Left cardiac atrium (tissue), 1 donor: ENCODE data around the genes DRD1 and NOP16.

DNA sequence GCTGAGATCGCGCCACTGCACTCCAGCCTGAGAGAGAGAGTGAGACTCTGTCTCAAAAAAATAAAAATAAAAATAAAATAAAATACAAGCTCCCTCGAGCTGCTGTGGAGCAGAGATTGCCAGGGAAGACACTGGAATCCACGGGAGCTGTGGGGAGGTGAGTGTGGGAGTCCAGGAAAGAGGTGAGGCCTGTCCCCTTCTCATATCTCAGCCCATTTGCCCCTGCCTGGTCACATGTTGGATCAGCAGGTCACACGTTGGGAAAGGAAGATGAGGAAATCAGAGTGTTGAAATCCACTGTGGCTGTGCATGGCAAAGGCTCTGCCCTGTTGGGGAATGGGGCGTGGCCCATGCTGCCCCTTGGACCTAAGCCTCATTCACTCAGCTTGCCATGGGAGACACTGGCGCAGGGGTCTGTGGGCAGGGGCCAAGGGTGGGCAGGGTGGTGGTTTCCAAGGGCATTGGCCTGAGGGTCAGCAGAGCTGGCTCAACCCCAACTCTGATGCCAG, 85.5 kb upstream of the CPEB4 start:
- PRO-cap: no peak

DNA sequence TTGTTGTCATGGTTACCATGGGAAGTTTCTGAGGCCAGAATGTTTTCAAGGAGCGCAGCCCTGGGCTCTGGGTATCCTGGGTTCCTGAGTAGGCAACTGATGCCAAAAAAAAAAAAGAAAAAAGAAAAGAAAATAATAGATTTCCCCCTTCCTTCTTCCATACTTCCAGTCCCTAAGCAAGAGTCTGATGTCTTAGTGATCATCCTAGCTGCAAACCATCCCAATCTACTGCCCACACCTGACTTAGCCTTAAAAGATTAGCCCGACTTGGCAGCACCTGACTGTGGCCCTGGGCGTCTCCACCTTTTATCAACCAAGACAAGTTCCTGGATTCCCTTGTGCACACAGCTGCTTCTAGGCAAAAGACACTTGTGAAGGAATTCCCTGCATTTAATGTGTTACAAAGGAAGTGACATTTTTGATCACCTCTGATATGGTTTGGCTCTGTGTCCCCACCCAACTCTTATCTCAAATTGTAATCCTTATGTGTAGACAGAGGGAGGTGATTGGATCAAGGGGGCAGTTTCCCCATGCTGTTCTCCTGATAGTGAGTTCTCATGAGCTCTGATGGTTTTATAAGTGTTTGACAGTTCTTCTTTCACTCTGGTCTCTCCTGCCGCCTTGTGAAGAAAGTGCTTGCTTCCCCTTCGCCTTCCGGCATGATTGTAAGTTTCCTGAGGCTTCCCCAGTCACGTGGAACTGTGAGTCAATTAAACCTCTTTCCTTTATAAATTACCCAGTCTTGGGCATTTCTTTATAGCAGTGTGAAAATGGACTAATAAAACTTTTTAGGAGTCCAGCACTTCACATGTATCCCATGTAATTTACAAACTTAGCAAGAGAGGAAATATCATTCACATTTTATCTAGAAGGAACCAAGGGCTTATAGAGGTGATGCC, 2.7 kb upstream of the CPEB4 start:
- PRO-cap: no peak

GRCh38 chr5:173920051-173920474, 31.9 kb downstream of the CPEB4 start:
- PRO-cap: no peak

DNA sequence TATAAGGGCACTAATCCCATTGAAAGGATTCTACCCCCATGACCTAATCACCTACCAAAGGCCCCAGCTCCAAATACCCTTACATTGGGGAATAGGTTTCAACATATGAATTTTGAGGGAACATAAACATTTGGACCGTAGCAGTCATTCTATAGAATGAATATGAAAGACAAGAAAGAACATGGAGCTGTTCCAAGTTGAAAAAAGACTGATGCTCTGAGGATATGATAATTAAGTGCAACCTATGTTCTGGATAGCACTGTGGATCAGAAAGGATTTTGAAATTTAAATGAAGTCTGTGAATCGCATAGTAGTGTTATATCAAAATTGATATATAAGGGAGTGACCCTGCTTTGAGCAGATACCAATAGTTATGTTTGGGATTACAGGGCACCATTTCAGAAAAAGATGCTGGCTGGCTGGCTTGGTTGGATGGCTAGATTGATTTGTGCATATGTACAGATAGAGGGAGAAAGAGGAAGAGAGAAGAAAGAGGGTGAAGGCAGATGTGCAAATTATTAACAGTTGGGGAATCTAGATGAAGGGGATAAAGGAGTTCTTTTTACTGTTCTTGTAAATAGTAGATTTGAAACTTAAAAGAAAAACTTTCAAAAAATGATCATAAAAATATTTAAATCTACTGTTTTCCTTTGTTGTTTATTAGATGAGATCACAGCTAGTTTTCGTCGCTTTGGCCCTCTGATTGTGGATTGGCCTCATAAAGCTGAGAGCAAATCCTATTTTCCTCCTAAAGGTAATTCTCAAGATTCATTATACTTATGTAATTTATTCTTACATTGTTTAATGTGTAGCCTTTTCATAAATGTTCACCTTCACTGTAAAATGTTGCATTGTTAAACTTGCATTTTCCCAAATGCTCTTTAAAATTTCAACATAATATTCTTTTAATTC, 39.9 kb upstream of the C5orf47 start:
- PRO-cap: no peak

DNA sequence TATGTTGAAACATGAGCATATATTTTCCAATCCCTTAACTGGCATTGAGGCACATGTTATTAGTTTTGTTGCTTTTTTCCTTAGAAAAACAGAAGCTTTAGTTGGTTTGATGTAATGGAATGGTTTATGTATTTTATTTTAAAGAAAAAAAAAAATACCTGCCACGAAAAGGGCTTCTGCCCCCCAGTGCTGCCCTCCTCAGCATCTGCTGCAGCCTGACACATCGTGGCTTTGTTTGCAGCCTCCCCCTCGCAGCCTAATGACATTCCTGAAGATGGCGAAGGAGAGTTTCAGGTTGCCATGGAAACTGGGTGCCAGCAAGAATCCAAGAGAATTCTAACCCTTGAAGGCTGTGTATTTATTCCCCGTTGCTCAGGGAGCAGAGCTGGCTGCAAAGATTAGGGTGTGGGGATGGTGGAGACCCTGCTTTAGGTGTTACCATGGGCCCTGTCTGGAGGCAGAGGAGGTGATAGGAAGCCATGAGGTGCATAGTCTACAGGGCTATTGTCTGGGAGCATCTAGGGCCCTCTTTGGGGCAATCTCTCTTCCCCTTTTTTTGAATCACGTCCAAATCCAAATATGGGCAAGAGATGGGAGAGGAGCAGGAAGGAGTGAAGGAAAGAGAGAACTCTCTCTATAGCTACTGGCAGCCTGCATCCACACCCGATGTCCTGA, 126.7 kb downstream of the NSG2 start:
- PRO-cap: no peak

DNA sequence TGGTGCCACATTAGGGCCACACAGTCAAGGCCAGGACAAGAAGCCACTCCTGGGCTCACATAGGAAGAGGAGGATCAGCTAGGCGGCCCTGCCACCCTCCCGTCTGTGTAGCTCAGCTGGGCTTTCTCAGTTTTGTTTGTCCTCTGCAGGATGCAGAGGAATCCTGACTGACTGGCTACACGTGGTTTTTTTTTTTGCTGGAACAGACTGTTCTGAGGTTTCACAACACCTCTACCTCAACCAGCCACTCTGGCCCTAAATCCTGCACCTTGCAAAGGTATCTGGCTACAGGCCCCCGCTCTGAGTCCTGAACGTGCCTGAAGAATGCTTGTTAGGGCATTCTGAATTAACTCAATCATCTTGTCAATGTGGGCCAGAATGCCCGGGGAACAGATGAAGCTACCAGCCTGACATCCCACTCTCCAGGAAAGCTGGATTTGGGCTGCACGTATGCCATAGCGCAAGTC, 88.2 kb upstream of the MSX2 start:
- PRO-cap: no peak

- PRO-cap: no peak
Observed at GRCh38 chr5:174723436-174724062, 833 bp upstream of the MSX2 start.

- PRO-cap: no peak
Observed at GRCh38 chr5:175443845-175444472, at the start of gene DRD1. DRD1 (minus strand) TSS chr5:175444182.

GRCh38 chr5:175475193-175475643, 3.1 kb upstream of the SFXN1 start:
- PRO-cap: no peak

DNA sequence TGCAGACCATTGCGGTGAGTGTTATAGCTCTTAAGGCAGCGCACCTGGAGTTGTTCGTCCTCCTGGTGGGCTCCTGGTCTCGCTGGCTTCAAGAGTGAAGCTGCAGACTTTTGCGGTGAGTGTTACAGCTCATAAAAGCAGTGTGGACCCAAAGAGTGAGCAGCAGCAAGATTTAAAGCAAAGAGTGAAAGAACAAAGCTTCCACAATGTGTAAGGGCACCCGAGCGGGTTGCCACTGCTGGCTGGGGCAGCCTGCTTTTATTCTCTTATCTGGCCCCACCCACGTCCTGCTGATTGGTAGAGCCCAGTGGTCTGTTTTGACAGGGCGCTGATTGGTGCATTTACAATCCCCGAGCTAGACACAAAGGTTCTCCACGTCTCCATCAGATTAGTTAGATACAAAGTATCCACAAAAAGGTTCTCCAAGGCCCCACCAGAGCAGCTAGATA, 17.1 kb upstream of the SIMC1 start:
- PRO-cap: no peak

GRCh38 chr5:176324323-176324729, 37.2 kb downstream of the KIAA1191 start:
- PRO-cap: no peak

DNA sequence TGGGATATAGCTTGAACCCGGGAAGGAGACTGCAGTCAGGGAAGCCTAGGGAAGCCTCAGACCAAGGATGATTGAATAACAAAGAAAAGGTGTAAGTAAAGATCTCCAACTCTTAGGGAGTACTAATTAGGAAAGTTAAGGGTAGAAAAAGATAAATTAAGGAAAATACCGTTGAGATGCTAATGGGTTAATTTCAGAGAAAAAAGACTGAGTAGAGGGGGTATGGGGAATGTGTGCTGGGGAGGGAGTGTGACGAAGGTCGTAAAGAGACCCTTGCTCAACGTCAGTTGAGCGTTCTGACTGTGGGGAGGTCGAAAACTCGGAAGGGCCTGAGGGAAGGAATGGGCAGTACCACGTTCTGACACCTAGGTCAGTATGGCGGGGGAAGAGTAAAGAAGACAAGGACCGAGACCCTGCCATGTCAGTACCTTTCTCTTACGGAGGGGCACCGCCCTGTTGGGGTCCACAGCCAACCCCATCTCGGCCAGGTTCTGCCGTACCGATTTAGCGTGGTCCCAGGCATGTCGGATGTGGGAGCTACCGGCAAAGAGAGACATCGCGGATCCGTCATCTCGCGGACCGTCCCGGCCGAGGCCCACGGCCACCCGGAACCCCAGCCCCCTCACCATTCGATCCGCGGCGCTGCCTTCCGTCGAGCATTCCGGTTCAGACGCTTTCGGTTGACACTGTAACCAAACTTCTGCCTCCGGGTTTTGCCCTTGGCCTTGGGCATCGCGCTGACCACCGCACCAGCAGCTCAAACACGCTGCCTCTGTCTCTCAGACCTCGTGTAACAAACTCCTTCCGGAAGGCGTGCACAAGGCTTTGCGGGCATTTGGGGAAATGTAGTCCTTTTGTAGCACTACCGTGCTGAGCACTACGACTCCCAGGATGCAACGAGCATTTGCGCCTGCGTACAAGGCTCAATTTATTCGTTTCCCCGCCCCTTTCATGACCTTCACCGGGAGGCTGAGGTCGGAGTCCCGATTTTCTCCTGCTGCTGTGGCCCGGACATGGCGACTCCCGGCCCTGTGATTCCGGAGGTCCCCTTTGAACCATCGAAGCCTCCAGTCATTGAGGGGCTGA, at the start of gene NOP16:
TSS of gene NOP16 (minus strand) at position 792 of the 1,086 bp plus-strand sequence.
- PRO-cap: bidirectional peak, plus-strand start at position 986 of the sequence, minus-strand start at position 774 of the sequence

GRCh38 chr5:176496263-176496799, 40.9 kb downstream of the RNF44 start:
- PRO-cap: no peak

DNA sequence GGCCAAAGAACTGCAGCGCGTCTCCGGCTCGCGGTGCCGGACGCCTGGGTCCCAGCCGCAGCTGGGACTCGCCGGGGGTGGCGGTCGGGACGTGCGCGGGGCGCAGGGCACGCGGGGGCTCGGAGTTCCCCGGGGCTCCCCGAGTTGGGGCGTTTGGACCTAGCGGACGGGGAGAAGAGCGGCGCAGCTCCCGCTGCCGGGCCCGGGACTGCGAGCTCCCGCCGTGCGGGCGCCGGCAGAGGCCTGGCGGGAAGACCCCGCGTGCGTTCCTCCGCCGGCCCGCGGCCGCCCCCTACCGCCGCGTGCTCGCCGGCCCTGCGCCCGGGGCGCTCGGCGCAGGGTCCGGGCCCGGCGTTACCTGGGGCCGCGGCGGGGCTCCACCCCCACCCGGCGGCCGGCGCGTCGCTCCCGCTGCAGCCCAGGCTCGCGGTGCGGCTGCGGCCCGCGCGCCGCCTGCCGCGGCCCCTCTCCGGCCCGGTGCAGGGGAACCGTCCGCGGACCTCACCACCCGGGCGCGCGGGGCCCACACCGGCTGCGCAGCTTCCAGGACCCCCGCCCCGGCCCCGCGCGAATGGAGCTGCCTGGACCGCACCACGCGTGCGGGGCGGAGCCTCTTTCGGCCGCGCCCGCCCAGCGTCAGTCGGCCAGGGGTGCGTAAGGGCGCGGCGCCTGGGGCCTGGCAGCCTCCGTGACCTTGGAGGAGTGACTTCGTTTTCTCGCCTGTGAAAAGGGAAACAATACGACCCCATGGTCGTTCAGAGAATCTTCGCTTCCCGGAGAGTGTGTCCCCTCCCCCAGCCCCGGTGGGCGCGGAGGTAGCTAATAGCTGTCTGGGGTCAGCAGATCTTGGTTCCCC, 5.9 kb upstream of the RNF44 start:
- PRO-cap: bidirectional peak, plus-strand start at position 639 of the sequence, minus-strand start at position 210 of the sequence

DNA sequence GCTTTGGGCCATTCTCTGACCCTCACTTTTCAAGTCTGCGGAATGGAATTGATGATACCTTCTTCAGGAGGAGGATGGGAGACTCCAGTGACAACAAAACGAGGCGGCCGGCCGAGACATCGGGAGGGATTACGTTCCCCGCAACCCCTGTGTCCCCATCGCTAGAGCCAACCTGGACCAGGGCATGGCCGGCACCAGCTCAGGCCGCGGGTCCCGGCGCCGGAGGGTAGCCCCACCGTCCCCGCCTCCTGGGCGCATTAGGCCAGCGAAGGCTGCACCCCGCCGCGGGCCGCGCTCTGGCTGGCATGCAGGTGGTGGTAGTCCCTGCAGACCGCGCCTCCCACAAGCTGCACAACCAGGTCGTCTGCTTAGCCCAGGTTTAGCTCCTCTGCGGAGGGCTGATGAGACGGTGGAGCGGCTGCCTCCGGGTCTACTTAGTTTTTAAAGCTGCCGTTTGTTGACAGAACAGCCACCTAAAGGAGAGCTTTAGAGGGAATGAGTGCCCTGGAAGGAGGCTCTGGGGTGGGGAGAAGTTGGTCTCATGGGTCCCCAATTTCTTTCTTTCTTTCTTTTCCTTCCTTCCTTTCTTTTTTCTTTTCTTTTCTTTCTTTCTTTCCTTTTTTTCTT, 5.3 kb upstream of the CDHR2 start:
- PRO-cap: bidirectional peak, plus-strand start at position 382 of the sequence, minus-strand start at position 201 of the sequence

DNA sequence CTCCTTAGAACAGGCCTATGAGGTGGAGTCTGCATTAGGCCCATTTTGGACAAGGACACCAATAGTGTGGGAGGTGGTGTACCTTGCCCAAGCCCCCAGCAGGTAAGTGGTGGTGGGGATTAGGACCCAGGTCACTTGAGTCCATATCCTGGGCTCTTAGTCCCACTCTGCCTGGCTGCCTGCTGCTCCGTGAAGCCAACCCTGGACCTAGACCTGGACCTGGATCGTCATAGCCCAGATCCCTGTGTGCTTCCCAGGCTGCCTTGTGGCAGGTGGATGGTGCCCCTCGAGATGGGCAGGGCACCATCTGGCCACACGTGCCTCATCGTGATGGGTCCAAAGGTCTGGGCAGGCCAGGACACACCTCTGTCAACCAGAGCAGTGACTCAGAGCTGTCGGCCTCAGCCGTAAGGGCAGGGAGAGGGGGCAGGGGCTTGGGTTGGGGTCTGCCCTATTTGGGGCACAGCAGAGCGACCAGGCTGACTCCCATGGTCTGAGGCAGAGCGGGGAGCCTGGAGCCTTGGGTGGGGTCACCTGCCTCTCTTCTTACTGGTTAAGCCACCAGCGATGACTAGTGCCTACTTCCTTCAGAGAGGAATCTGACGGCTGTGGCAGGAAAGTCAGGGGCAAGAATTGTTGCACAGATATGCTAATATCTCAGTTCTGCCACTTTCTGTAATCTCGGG, 3.4 kb upstream of the CDHR2 start:
- PRO-cap: no peak

DNA sequence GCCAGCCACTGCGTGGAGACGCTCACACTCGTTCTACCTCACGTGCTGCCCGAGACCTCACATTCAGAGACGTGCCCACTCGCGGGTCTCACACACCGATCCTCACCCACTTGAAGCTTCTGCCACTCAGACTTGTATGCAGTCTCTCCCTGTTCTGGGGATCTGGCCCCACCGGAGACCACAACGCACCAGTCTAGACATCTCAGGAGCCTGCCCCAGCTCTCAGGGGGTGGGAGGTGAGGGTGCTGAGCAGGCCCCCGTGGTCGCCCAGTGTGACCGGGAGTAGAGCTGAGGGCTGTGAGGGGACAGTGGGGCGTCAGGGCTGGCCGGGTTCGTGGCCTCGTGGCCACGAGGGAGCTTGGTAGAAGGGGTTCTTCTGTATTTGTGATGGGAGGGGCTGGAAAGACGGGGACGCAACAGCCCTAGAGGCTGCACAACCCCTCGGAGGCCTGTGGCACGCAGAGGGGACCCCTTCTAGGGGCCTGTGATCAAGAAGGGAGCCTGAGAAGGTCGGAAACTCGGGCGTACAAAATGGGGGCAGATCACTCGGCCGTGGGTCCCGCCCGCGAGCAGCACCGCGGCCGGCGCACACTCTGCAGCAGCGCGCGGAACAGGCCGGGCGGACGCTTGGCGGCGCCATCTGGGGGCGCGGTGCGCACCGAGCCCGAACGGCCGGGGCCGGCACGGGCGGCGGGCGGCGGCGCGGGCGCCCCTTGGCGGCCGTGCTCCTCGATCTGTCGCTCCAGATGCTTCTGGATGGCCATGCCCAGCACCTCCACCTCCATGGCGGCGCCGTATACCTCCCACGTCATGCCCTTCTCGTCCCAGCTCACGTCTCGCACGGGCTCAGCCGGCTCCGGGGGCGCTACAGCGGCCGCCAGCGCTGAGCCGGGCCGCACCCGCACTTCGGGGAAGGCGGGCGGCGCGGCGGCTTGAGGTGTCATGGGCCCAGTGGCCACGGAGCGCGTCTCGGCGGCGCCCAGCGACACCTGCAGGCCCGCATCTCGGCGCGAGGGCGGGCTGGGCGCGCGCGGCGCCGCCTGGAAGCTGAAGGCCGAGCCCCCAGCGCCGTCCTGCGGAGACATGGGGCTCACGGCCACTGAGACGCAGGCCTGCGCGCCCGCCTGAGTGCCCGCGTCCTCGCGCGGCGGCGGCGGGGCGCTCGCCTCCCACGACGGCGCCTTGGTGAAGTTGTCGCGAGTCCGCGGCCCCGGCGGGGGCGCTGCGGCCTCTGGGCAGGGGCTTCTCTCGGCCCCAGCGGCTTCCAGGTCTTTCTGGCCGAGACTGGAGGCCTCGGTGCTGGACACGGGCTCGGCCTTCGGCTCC, 13.2 kb downstream of the GPRIN1 start:
- PRO-cap: no peak

GRCh38 chr5:176619712-176620124, 9.8 kb upstream of the GPRIN1 start:
- PRO-cap: no peak

GRCh38 chr5:176817848-176818820, 7.8 kb downstream of the UNC5A start:
- PRO-cap: no peak

GRCh38 chr5:176823859-176824369, 13.6 kb downstream of the UNC5A start:
- PRO-cap: no peak